Uterus (tissue), 7 donors: Measurements from ENCODE around the gene CEP97.

- PRO-cap, 4 experiments: no peak in any of the 4 experiments
- RAMPAGE, long total RNA, 2 experiments: no peak in any of the 2 experiments
- RRBS: no CpG with 5 or more reads among the region's 13 CpGs
Measured at GRCh38 chr3:100521328-100522106, 29.1 kb downstream of the TMEM45A start.

GRCh38 chr3:100522107-100522699 is 29.8 kb downstream of the TMEM45A start:
- PRO-cap, 4 experiments: no peak in any of the 4 experiments
- RAMPAGE, long total RNA, 2 experiments: no peak in any of the 2 experiments
- RRBS: no CpG with 5 or more reads among the region's 4 CpGs

- PRO-cap, 4 experiments: no peak in any of the 4 experiments
- RAMPAGE, long total RNA, 2 experiments: no peak in any of the 2 experiments
- RRBS: no CpG with 5 or more reads among the region's 8 CpGs
Measured at GRCh38 chr3:100711658-100713033, 2.9 kb downstream of the TFG start.

DNA sequence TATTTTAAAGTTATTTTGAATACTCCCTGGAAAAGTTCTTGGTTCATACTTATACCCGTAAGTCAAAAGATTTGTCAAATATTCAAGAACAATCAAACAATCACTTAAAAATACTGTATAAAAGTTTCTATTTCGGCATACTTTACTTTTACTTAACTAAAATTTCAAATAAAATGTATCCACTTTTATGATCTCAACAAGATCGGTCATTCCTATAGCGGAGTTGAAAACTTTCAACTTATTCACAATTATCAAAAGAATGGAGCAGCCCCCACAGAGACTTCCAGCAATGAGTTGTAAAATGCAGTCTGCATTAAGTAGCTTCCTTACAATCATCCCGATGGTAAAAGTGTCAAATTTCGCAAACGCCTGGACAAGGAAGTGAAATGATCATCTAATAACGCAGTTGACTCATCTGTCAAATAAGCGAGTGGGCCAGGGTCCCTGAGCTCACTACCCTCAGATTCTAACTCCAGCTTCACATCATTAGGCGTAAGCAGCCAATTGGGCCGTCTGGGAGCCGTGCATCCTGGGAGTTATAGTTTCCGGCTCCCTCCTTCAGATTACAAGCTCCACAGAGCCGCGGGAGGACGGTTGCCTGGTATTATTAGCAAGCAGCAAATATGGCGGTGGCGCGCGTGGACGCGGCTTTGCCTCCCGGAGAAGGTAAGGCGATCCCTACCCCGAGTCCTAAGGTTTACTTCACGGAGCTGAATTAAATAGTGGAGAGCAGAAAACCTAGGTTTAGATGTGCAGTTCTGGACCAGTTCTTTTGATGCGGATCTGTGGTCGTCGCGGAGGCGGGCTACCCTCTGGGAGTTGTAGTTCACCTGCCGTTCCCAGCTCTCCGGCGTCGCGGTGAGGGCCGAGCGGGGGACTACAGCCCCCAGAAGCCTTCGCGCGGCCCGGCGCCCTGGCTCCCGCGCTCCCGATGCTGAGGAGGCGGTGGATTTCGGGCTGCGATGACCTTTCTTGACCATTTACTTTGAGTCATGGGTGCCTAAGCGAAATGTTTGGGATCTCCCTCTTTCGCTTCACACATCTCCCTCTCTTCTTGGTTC is at the start of gene CEP97:
Gene CEP97 (plus strand): TSS at position 561 of the 1,061 bp plus-strand sequence.
- PRO-cap, 4 experiments: peak in 4 of 4 experiments; most common plus-strand start position 568 of the sequence (in 4); most common minus-strand start position 506 of the sequence (in 2)
- RAMPAGE, long total RNA, 2 experiments: no peak in any of the 2 experiments
- RRBS: 2% methylated on average over 17 of the region's 51 CpGs

DNA sequence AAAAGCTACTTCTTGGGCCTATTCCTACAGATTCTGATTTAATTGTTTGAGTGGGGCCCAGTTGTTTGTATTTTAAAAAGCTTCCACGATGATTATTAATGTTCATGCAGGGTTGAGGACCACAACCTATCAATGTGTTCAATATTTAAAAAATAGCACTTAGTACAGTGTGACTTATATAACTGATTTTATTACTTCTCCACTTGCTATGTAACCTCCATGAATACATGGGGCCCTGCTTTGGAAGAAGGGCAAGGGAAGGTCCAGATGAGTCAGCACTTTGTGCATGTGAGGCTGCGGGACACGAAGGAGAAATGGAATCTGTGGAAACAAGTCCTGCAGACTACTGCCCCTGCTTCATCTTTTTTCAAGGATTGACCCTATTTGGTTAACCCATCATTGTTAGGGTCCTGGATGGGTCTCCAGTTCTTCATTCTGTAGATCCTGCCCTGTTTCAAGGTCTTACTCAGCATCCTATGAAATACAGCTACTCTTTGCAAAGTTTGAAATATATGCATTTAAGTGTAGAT is 1.6 kb downstream of the NXPE3 start:
- PRO-cap, 4 experiments: no peak in any of the 4 experiments
- RAMPAGE, long total RNA, 2 experiments: no peak in any of the 2 experiments
- RRBS: no CpG with 5 or more reads among the region's 3 CpGs

DNA sequence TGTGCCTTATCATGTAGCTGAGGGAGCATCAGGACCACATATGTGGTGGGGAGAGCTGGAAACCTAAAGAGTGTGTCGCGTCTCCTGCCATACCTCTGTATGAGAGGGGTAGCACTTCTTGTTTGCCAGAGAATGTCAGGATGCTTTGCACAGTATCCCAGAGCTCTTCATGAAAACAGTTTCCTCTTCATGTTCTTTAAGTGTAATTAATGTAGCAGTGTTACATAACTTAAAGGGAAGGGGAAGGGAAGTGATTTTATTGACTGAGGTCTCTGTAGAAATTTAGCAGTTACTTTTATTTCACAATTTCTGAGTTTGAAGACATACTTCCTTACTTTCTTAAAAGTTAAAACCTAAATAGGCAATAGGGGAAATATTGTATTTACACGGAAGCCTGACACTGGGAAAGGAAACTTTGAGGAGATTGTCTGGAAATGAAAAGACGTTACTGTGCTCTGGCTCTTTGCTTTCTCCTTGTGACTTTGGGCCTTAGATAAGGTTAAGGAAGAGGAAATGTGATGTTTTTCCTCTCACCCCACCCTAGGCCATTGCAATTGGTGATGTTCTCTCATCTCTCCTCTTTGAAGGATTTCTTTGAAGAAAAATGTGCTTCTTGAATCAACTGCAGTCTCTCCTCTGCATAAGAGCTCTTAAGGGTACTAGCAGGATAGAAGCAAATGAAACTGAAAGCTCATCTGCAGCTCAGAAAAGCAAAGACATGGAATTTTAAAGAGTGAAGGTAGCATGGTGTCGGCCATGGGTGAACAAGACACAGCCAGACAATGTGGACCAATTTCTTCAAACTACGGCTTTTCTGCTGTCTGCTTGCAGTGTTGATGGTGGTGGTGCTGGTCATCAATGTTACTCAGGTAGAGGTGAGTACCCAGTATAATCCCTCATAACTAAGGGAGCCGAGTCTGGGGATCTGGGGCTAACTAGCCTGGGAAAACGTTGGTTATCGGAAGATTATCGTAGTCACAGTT is 6.1 kb downstream of the NXPE3 start:
- PRO-cap, 4 experiments: no peak in any of the 4 experiments
- RAMPAGE, long total RNA, 2 experiments: start-site peak on the plus strand in 1 of 2 experiments, centred at position 517 of the sequence, 17 reads per replicate
- RRBS: no CpG with 5 or more reads among the region's 10 CpGs

DNA sequence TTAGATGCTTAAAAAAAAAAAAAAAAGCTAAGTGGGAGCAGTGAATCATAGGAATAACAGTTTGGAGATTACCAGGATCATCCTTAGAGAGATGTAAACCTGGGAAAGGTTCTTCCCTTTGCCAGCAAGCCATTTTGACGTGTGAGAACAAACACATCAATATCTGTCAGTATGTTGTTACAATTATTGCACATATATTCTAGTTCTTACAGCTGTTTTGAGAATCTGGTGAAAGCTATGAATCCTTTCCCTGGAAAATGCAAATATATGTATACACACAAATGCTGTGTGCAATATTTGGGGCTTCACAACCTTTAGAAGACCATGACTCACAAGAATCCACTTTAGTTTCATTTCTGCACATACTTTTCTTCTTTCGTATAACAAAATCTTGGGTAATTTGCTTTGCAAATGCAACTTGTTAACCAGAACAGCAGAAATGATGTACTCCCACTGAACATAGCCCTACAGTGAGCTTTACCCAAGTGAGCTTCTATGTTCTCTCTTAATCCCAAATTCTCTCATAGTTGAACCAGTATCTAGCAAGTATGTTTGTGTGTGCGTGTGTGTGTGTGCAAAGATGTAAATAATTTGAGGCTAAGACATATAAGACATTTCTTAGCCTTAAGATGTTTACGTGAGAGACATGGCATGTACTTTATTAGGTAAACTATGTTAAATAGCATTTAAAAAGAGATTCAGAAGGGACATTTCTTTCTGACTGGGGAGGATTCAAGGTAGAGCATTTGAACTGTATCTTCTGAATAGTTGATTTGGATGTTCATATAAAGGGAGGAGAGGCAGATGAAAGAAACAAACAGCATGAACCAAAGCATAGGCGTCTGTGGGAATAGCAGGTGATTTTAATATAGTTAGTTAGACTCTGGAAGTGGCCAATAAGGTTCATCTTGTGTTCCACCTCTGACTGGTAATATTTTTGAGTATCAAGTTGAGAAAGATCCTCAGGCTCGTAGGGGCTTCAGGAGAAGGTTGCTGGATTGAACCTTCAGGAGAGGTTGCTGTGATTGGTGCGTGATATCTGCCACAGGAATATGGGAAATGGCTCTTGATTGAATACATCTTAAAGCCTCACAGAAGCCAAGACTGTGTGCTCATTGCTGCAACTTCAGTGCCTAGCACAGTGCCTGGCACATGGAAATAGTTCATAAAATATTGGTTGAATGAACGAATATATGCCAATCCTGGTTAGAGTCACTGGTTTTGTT is 12.4 kb downstream of the NFKBIZ start:
- PRO-cap, 4 experiments: no peak in any of the 4 experiments
- RAMPAGE, long total RNA, 2 experiments: no peak in any of the 2 experiments
- RRBS: no CpG with 5 or more reads among the region's 8 CpGs

- PRO-cap, 4 experiments: no peak in any of the 4 experiments
- RAMPAGE, long total RNA, 2 experiments: no peak in any of the 2 experiments
- RRBS: no CpG with 5 or more reads among the region's 4 CpGs
Measured at GRCh38 chr3:101994269-101994912, 145.1 kb downstream of the NFKBIZ start.

GRCh38 chr3:102113584-102114111 is 264.3 kb downstream of the NFKBIZ start:
- PRO-cap, 4 experiments: peak in 1 of 4 experiments; most common plus-strand start chr3:102113941 (in 1)
- RAMPAGE, long total RNA, 2 experiments: no peak in any of the 2 experiments
- RRBS: no CpG with 5 or more reads among the region's 11 CpGs

- PRO-cap, 4 experiments: no peak in any of the 4 experiments
- RAMPAGE, long total RNA, 2 experiments: no peak in any of the 2 experiments
- RRBS: no CpG with 5 or more reads among the region's 5 CpGs
Measured at GRCh38 chr3:102114272-102114591, 264.9 kb downstream of the NFKBIZ start.

GRCh38 chr3:102130236-102130799 is 281.0 kb downstream of the NFKBIZ start:
- PRO-cap, 4 experiments: peak in 1 of 4 experiments; most common plus-strand start chr3:102130495 (in 1); most common minus-strand start chr3:102130381 (in 1)
- RAMPAGE, long total RNA, 2 experiments: no peak in any of the 2 experiments
- RRBS: no CpG with 5 or more reads among the region's 2 CpGs

GRCh38 chr3:104547925-104548236 is 818.8 kb upstream of the ALCAM start:
- PRO-cap, 4 experiments: no peak in any of the 4 experiments
- RAMPAGE, long total RNA, 2 experiments: no peak in any of the 2 experiments
- RRBS: no CpG with 5 or more reads among the region's 2 CpGs

DNA sequence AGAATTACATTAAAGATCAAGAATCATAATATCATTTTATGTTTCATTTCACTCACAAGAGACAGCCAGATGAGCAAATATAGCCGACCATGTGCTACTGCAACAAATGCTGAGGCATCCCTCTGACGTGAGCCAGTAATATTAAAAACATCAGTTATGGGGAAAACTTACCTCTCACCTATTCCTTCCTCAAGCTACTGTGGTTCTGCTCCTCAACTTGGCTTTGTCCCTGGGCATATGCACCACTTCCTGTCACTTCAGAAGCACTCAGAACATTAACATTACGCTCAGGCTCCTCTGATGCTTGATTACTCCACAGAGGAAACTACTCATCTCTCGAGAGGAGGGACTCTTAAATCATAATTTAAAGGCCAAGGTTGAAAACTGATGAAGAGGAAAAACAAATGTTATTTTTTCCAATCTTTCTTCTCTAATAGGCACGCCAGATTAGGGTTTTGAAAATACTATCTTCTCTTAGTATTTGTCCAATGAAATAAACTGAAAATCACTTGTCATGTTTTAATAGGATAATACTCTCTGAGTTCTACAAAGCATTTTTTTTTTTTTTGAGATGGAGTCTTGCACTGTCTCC is 456.9 kb upstream of the ALCAM start:
- PRO-cap, 4 experiments: no peak in any of the 4 experiments
- RAMPAGE, long total RNA, 2 experiments: no peak in any of the 2 experiments
- RRBS: no CpG with 5 or more reads among the region's 5 CpGs

- PRO-cap, 4 experiments: peak in 1 of 4 experiments; most common plus-strand start chr3:105828938 (in 1); most common minus-strand start chr3:105828848 (in 1)
- RAMPAGE, long total RNA, 2 experiments: no peak in any of the 2 experiments
- RRBS: no CpG with 5 or more reads among the region's 2 CpGs
Measured at GRCh38 chr3:105828556-105829043, 40.2 kb downstream of the CBLB start.

DNA sequence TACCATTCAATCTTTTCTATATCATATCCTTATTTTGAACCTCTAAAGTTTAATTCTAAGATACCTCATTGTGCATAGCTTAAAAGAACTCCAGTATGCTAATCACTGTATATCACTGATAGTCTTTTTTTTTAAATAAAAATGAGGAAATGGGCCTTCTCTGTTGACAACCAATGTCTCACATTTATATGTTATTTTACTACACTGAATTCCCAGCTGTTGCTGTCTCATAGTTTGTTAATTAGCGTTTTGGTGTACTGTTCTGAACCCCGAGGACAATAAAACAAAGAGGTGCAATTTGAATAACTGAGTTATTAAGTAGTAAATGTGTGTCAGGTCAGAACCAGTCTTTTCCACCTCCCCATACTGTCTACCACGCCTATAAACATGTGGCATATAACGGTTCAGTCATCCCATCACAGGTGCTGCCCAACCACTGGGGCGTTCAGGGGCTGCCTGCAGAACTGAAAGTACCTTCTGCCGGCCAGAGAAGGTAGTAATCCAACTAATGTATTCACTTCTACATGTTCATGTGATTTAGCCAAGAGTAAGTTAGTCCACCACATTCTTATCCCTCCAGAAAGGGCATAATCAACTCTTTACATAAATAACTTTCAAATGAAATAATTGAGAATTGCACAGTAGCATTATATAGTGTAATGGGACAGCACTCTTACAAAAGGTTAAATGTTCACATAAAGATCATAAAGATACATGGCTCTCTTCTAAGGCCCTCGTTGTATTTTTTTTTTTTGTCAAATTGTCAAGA is 14.8 kb downstream of the CBLB start:
- PRO-cap, 4 experiments: no peak in any of the 4 experiments
- RAMPAGE, long total RNA, 2 experiments: no peak in any of the 2 experiments
- RRBS: no CpG with 5 or more reads among the region's 7 CpGs

DNA sequence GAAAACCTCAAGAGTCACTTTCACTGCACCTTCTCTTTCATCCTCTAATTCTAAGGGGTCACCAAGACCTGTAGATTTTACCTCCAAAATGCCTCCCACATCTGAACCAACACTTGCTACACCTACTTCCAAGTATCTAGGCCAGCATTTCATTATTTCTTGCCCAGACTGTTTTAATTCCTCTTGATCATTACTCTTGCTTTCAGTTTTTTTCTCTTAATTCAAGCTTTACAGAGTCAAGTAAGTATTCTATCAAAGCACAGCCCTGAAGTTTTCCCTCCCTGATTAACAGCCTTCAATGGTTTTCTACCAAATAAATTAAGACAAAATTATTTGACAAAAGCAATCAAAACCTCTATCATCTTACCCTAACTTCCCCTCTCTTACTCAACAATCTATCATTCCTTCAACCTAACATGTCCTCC is 6.4 kb downstream of the CBLB start:
- PRO-cap, 4 experiments: no peak in any of the 4 experiments
- RAMPAGE, long total RNA, 2 experiments: start-site peak on the minus strand in 1 of 2 experiments, centred at position 109 of the sequence, 7 reads per replicate

- PRO-cap, 4 experiments: no peak in any of the 4 experiments
- RAMPAGE, long total RNA, 2 experiments: no peak in any of the 2 experiments
- RRBS: no CpG with 5 or more reads among the region's 7 CpGs
Measured at GRCh38 chr3:105962466-105962880, 93.7 kb upstream of the CBLB start.

- PRO-cap, 4 experiments: peak in 4 of 4 experiments; most common plus-strand start chr3:107525402 (in 4); most common minus-strand start chr3:107525228 (in 2)
- RAMPAGE, long total RNA, 2 experiments: no peak in any of the 2 experiments
- RRBS: 4% methylated on average over 16 of the region's 83 CpGs
Measured at GRCh38 chr3:107525027-107526269, 2.7 kb downstream of the BBX start.

DNA sequence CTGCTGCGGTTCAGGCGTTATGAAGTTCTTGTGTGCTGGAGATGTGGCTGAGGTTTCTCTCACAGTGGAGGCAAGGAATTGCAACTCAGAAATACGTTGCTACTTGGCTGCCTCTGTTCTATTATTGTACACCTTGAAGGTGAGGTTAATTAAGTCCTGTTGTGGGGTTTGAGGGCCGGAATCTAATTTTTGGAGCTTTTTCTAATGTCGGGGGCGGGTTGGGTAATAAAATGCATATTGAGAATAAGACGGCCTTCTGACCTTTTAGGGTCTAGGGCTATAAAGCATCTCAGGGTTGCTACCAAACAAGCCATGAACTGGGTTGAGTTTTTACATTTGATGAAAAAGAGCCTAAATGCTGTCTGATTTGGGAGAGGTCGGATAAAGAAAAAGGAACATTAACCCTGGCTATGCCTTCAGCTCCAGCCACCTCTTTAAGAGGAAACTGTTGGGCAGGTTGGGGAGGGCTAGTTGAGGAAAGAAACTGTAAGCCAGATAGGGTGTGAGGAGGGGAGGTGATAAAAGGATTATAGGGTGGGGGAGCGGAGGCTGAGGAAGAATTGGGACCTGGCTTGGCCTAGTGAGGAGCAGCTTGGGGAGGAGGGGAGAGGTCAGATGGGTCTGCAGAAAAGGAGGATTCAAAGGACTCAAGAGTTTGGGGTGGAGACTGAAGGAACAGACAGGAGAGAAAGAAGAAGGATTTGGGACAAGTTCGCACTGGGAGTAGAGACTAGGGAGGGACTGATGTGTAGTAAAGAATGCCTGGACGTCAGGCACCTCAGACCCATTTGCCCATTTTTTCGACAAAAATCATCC is 47.6 kb downstream of the BBX start:
- PRO-cap, 4 experiments: no peak in any of the 4 experiments
- RAMPAGE, long total RNA, 2 experiments: no peak in any of the 2 experiments
- RRBS: no CpG with 5 or more reads among the region's 12 CpGs

DNA sequence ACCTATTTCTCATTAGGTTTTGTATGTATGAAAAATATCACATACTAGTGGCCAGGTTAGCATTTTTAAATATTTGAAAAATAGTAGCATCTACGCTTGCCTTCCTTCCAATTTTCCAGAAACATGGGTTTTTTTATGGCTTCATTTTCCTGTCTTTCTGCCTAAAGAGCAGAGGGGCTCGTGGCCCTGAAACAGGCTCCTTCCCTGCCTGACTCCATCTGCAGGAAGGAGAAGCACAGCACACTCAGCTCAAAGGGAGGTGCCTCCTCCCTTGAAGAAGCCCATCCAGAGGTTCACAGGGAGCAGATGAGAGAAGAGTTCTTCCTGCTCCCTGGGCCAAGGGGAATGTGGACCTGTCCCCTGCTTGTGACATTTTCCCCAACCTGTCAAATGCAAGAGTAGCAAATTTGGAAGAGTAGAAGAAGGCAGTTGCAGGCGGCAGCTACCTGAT is 55.7 kb downstream of the BBX start:
- PRO-cap, 4 experiments: no peak in any of the 4 experiments
- RAMPAGE, long total RNA, 2 experiments: no peak in any of the 2 experiments
- RRBS: no CpG with 5 or more reads among the region's 3 CpGs